LUHMES (cell line): ENCODE measurements around a stretch of chr5.

DNA sequence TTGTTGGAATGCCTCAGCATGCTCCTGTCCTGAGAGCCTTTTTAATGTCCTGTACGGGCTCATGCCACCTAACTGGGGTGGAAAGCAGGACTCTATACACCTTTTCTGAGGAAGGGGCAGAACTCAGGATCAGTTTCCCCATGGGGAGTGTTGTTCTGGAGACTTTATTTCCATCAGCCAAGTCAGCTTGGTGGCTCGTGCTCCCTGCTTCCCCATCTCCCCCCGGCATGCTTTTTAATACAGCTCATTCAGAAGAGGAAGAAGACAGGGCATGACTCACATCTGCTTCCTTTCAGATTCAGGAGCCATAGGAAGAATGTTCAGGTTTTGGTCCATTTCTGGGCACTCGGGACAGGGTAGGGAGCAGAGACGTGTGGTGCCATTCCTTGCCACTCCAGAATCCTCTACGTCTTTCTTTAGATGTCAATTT, 5.1 kb upstream of the SEPTIN8 start:
- PRO-cap = no peak

DNA sequence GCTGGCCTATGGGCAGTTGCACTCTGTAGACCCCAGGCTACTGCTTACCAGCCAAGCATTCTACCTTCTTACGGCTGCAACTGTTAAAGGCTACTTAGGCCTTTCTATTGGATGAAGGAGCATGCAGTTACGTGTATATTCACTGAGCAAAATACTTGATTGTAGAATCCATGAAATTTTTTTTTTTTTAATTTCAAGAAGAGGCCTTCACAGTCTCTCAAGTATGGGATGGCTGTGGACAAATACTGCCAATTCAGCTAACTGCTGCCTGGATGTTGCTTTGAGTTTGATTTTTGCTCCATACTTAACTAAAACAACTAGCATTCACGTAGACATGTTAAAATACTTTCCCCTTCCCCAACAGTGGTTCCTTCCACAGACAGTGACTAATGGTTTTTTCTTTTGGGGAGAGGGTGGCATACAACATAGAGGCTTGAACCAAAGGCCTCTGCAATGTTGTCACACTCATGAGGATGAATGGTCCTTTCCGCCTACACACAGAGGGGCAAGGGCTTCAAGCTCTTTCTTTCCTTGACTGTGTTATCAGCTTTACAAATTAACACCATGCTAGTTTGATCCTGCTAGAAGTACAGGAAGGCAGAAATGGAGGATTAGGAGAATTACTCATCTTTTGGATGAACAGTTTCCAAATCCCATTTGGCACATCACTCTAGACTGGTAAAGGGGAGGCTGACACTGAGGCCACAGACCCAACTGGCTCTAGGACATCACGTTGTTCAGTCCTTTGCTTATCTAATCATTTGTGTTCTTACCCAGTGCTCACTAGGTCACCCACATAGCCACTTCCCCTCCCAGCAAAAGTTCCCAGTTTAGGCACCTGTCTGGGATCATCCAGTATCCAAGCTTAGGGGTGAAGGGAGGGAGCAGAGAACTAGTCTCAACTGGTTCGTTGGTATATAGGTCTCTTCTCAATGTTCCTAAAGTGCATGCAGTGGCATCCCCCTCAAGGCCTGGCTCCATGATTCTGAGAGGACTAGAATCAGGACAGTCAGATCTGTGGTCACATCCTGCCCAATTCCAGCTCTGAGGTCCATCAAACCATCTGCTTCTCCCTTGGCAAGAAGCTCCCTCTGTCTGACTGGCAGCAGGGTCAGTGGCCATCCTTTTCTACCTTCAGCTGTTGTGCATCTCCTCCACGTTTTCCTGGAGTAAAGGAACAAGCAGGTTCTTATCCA, 1.7 kb upstream of the LEAP2 start:
- PRO-cap = no peak

DNA sequence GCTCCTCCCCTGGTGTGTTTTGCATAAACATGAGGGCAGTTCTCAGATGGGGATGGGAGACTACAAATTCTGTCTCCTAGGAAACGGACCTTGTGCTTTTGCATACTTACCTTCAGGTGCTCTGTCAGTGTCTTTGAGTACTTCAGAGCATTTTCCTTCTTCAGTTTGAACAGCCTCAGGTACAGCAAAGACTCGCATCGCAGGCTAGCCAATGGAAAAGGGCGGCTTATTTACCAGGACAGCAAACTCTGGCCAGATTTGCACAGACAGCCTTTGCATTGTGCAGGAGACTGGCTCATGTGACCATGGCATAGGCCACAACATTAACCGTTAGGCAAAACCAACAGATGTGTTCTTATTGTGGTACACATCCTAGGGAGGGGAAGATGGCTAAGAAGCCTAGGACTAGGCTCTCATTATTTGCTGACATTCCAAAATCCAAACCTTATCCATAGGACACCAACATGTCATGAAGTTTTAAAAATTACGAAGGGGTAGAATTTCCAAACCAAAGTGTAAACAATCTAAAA, 12.8 kb downstream of the LEAP2 start:
- PRO-cap = no peak

- PRO-cap = no peak
These were observed 13.3 kb downstream of the LEAP2 start for GRCh38 chr5:132886773-132887069.

DNA sequence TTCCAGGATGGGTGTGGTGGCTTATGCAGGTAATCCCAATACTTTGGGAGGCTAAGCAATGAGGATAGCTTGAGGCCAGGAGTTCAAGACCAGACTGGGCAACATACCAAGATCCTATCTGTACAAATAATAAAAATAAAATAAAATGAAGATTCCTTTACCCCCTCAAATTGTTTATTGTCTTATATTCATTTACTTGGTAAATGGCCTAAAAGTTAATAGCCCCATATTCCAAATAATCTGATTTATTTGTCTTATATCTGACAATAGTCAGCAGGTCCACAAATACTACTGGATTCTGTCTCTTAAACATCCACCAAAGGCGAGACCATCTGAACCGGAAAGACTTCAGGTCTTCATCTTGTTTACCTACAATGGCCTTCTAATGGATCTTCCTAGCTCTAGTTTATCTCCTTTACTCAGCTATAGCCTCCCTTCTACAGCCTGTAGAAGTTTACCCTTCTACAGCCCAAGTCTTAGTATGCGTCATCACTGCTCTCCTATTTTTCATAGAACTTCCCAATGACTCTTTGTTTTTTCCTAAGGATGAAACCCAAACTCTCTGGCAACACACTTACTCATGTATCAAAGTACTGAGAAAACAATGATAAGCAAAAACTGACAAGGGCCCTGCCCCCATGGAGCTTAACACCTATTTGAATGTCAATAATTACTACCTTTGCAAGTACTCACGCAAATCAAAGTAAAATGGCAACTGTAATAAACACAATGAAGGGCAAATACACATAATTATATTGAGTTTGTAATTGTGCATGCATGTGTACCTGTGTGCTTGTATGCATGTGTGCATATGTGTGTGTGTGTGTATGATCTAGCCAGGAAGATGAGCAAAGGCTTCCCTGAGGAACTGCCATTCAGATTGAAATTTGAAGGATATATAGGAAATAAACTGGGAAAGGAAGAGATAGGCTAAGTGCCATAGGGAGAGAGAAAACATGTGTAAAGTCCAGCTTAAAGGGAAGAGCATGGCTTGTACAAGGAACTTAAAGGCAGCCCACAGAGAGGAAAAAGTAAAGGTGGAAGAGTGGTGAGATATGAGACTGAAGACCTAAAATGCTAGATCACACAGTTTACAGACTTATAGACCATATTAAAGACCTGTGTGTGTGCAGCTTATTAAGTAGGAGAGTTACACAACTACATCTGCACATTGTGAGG, 33.7 kb downstream of the LEAP2 start:
- PRO-cap = no peak

DNA sequence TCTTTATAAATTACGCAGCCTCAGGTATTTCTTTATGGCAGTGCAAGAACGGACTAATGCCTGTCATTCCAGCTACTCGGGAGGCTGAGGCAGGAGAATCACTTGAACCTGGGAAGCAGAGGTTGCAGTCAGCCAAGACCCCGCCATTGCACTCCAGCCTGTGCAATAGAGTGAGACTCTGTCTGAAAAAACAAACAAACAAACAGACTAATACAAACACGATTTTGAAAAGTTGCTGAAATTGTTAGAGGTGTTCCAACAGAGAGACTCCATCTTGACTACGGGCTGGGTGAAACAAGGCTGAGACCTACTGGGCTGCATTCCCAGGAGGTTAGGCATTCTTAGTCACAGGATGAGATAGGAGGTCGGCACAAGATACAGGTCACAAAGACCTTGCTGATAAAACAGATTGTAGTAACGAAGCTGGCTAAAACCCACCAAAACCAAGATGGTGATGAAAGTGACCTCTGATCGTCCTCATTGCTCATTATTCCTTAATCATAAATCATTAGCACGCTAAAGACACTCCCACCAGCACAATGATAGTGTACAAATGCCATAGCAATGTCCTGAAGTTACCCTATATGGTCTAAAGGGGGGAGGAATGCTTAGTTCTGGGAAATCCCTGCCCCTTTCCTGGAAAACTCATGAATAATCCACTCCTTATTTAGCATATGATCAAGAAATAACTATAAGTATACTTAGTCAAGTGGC, 8.5 kb upstream of the AFF4 start:
- PRO-cap = no peak

GRCh38 chr5:133049440-133050146, 2.2 kb upstream of the HSPA4 start:
- PRO-cap = no peak

DNA sequence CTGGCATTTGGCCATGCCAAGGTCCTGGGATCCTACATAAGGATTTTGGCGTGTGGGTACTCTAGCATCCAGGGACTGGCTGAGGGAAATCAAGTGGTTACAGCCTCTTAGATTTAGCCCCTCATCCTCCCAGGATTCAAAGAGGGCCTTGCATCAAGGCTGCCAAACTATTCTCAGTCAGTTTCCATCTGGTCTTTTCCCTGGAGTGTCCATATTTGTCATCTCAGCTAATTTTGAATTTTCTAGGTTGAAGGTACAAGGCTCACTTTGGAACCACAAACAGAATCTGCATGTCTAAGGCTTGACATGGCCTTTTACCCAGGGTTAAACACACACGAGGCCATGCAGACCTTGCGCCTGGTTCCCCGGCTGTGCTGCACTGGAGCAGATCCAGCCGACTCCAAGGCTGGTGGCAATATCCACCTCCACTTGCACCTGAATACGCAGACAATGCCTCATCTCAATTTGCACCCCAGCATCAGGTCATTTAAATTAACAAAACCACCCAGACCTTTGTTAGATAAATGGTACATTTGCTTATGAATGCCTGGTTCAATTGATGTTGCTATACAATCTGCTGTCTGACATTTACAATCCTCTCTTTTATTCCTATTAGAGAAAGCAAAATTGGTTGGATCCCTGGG, 276.1 kb downstream of the HSPA4 start:
- PRO-cap = no peak

GRCh38 chr5:133969648-133970839, 1.6 kb upstream of the C5orf15 start:
- PRO-cap = no peak

DNA sequence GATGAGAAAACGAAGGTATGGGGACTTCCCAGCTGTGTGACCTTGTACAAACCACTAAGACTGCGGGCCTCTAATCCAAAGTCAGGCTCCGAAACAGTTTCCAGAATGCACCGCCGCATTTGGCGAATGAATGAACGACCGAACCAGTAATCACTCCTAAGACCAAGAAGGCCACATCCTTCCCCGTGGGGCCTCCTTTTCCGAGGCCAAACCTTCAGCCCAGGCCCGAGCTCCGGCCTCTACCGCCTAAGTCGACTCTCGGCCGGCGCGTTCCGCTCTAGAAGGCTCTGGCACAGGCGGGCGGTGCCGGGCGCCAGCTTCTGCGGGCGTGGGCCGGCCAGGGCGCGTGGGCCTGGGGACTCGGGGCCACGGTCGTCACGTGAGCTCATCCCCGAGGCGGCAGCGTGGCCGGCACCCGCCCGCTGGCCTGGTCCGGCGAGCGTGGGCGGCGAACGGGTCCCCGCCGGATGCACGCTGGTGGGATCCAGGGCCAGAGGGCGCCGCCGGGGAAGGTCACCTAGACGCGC, 913 bp downstream of the VDAC1 start:
- PRO-cap = no peak

- PRO-cap = no peak
These were observed 3.0 kb upstream of the VDAC1 start for GRCh38 chr5:134007682-134008313.

- PRO-cap = no peak
These were observed 54.2 kb upstream of the VDAC1 start for GRCh38 chr5:134058937-134059481.

- PRO-cap = no peak
These were observed 7.9 kb downstream of the TCF7 start for GRCh38 chr5:134122063-134123164.

- PRO-cap = no peak
These were observed 12.8 kb downstream of the TCF7 start for GRCh38 chr5:134127053-134127942.

- PRO-cap = no peak
These were observed 20.6 kb downstream of the TCF7 start for GRCh38 chr5:134134935-134135544.

GRCh38 chr5:134148929-134149666, 27.7 kb downstream of the SKP1 start:
- PRO-cap = no peak

DNA sequence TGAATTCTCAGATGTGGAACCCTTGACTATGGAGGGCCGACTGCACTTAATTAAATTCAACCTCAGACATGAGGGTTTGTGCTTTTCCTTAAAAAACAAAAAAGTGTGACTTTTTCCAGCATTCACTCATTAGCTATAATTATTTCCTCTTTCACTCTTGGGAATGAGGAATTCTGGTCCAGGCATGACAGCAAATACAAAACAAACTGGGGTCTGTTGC, 16.8 kb upstream of the SKP1 start:
- PRO-cap = no peak

DNA sequence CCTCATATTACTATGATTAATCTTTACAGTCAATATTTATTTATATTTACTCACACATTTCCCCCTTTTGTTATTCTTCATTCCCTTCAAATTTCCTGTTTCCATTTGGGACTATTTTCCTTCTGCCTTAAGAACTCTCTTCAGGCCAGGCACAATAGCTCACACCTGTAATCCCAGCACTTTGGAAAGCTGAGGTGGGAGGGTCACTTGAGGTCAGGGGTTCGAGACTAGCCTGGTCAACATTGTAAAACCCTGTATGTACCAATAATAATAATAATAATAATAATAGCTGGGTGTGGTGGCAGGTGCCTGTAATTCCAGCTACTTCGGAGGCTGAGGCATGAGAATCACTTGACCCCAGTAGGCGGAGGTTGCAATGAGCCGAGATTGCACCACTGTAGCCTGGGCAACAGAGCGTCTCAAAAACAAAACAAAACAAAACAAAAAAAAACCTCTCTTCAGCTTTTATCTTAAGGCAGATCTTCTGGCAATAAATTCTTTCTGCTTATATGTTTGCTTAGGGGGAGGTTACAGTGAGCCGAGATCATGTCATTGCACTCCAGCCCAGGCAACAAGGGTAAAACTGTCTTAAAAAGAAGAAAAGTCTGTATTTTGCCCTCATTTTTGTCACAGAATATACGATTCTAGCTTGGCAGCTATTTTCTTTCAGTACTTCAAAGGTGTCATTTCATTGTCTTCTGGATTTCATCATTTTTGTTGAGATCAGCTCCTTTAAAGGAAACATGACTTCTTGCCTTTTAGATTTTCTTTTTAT, 53.7 kb upstream of the PPP2CA start:
- PRO-cap = no peak

- PRO-cap = no peak
These were observed 22.2 kb upstream of the JADE2 start for GRCh38 chr5:134503235-134503784.

DNA sequence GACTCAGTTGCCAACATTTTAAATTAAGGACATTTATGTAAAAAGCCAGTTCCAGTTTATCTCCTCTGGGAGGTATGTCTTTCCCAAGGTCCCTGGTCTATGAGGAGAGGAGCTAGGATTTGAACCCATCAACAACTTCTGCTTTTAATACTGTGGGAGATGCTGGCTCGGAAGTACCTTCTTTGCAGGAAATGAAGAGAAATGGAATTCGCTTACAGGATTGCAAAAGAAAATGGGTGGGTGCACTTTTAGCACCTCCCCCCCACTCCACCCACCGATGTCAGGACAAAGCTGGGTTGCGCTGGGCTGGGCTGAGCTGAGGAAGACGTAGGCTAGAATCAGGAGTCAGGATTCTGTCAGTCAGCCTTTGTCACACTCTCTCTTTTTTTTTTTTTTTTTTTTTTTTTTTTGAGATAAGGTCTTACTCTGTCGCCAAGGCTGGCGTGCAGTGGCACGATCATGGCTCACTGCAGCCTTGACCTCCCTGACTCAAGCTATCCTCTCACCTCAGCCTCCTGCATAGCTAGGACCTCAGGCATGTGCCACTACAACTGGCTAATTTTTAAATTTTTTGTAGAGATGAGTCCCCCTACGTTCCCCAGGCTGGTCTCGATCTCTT, 8.0 kb downstream of the JADE2 start:
- PRO-cap = no peak